ENCODE measurements around a stretch of chr20.

DNA sequence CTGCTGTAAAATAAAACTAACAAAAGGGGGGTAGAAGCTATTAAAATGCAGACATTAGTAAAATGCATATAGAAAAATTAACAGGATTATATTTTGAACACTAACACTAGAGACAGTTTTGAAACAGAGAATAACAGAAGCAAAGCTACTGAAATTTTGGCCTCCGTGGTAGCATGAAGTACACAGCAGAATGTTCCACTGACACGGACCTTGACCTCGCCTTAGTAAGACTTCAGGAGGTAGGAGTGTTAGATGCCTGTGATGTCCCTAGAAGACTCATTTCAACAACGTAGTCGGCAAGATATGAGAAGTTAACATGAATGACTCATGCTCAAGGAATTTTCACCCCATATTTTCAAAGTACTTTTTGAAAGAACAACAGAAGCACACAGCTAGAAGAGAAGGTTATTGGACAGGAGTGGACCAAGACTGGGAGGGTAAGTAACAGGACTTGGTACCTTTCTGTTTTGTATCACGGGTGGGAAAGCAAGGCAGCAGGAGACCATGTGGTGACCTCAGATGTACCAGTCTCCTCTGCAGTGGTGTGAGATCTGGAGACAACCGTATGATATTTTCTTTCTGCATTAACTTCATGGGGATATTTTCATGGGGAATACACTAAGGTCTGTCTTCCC lies 78.0 kb downstream of the DZANK1 start:
- PRO-cap, result no peak

- PRO-cap, result no peak
These were observed 14.8 kb downstream of the DZANK1 start for GRCh38 chr20:18451709-18452685.

DNA sequence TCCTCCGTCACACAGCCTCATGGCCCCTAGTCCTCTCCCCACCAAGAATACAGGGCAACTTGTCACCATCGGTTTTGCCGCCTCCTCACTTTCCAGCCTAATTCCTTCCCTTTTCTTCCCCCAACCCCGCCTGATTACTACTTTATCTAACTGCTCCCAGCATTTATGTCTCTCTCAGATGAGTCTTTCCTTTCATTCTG lies 11.9 kb upstream of the SMIM26 start:
- PRO-cap, result no peak

DNA sequence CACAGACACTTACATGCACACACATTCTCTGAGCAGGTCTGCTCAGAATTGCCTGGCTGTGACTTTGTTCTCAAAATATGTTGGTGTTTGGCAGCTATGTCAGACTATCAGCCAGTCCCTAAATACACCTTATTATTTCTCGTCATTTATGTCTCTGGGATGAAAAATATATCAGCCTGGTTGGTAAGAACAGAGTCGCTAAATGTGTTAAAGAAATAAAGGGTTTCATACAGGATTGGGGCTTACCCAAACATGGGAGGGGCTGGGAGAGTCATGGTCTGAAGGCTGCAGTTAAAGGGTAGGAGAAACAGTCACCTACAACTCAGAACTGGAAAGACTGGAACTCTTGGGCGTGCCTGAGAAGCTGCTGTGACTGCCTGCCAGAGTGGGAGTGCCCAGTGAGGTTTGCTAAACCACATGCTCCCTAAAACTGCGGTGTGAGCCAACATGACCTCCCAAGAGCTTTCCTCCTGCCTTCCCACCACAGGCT lies 165.0 kb upstream of the SLC24A3 start:
- PRO-cap, result bidirectional peak, plus-strand start at position 427 of the sequence, minus-strand start at position 330 of the sequence

DNA sequence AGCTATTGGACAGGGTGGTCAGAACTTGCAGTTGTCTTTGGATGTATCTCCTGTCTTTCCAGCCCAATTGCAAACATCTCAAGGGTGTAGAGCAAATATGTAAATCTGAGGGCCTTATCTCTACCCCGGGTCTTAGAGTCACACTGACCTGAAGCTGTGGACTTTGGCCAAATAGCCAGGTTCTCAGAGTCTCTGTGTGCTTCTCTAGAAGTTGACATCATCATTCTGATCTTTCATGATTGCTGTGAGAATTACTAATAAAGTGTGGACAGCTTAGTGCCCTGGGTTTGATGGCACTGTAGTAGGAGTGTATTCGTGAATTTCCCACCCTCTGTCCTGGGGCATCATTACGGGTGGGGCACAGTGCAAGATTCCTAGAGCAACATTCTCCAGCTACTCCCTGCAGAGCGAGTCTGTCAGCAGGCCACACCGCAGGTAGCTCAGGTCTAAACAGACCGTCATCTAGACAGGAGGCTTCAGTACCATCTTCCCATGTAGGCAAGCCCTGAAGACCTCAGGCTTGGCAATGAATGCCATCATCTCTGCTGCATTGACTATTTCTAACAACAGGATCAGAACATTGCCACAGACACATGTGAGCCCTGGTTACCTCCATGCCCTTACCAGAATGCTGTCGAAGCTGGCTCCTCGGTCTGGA lies 71.2 kb downstream of the SLC24A3 start:
- PRO-cap, result no peak

- PRO-cap, result no peak
These were observed 116.1 kb downstream of the SLC24A3 start for GRCh38 chr20:19328352-19329194.

DNA sequence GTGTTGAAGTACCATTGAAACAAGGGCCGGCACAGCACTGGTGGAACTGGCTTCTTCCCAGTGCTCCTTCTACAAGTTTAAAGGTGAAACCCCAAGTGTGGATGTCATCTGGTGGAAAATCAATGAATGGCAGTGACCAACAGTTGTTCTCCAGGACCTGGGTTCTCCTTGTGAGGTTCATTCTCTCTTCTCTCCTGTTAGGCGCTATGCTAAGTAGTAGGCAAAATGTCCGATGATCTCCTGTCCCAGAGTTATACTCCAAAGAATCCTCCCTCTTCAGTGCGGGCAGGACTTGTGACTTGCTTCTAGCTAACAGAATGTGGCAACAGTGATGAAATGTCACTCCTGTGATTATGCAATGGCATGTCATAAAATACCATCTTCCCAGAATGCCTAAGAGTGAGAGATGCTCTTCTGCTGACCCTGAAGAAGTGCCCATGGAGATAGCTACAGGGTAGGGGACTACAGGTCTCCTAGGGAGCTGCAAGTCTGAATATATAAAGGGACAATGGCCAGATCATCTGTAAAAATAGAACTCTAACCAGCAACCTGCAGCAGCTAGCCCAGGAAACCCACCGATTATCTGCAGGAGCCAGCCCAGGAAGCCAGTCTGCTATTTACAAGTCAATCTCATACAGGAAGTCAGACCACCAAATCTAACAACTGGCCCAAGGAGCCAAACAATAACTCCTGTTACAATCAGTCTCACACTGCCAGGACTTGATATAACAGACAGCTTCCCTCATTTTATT lies 14.7 kb upstream of the RIN2 start:
- PRO-cap, result no peak

DNA sequence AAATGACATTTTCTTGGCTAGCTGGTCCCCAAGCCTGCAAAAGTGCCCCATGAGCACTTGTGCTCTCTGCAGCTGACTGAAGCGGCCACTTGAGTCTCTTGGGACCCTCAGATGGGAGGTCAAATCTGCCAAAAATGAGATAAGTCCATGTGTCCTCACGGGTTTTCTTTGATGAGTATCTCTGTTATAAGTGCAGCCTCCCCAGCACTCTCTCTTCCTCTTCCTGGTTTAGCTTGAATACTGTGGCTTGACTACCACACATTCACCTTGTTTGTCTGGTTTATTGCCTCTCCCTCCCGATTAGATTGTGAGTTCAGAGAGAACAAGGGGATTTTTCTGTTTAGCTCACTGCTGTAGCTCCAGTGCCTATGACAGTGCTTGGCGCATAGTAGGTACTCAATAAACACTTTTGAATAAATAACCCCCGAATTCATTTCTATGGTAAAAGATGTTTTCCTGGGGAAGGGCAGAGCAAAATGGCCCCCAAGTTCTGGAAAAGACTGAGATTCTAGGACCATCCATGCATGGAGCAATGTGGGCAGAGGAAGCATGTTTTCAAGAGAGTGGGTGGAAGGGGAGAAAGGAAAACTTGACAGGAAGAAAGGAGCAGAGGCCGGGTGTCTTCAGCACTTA lies 6.9 kb upstream of the RIN2 start:
- PRO-cap, result unidirectional peak, minus-strand start at position 222 of the sequence

DNA sequence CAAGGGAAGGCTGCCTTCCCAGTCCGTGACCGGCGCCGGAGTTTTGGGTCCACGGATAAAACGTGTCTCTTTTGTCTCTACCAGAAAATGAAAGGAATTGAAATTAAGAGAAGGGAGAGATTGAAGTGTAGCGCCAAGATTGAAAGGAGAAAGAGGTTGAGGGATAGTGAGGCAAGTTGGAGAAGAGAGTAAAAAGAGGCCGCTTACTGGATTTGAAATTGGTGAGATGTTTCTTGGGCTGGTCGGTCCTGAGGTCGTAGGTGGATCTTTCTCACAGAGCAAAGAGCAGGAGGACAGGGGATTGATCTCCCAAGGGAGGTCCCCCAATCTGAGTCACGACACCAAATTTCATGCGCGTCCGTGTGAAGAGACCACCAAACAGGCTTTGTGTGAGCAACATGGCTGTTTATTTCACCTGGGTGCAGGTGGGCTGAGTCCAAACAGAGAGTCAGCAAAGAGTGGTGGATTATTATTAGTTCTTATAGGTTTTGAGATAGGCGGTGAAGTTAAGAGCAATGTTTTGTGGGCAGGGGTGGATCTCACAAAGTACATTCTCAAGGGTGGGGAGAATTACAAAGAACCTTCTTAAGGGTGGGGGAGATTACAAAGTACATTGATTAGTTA lies 1.9 kb upstream of the RIN2 start:
- PRO-cap, result no peak

DNA sequence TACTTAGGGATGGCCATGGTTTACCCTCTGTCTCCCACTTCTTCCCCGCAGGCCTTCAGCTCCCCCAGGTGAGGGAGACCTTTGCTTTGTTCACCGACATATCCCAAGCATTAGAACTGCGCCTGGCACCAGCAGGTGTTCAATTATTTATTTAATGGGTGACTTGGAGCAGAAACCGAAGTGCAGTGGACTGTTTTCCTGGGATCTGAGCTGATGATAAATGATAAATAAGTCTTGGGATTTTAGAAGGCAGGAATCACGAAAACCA lies 1.2 kb upstream of the RIN2 start:
- PRO-cap, result no peak

GRCh38 chr20:19880071-19880926 lies 122.2 kb downstream of the RIN2 start:
- PRO-cap, result bidirectional peak, plus-strand start at chr20:19880467, minus-strand start at chr20:19880338; bidirectional peak, plus-strand start at chr20:19880818, minus-strand start at chr20:19880683

DNA sequence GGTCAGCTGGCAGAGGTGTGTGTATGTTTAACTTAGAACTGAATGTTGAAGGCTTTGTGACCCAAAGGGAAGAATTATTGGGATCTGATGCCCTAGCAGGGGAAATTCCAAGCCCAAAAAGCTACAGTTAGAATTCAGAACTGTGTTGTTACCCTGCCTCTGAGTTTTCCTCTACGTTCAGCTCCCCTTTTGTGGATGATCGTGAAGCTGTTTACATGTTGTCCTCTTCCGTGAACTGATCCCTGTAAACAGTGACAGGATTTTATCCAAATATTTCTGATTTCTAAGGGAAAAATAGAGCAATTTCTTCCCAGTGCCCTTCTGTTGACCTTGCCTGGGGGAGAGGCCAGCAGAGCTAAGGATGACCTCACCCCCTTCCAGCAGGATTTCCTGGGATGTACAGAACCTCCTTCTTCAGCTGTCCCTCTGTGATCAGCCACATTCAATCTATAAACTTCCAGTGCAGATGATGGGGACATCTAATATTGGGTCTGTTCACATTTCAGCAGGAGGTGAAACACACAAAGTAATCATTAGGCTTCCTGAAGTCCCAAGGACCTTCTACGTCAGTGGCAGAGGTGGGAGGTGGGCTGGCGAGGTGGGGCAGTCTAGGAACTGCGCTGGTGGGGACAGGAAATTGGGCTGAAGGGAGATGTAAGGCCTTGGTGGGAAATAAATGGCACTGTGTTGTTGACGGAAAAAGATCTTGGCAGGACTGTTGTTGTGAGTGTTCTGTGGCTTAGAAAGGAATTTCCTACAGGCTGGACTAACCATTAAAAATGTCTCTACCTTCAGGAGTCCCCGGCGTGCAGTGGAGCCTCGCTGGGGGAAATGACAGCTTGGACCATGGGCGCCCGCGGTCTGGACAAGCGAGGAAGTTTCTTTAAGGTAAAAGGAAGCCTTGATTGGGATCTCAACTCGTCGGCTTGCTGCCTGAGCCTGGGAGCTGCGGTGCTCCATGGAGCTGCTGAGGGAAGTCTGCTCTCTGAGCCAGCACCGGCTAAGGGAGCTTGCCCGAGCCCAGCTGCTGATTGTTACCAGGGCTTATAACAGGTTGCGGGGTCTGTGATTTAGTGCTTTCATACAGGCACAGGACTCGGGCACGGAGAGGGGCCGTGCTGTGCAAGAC lies 128.0 kb upstream of the NAA20 start:
- PRO-cap, result bidirectional peak, plus-strand start at position 385 of the sequence, minus-strand start at position 166 of the sequence

GRCh38 chr20:20014614-20015178 lies 2.5 kb upstream of the NAA20 start:
- PRO-cap, result no peak

DNA sequence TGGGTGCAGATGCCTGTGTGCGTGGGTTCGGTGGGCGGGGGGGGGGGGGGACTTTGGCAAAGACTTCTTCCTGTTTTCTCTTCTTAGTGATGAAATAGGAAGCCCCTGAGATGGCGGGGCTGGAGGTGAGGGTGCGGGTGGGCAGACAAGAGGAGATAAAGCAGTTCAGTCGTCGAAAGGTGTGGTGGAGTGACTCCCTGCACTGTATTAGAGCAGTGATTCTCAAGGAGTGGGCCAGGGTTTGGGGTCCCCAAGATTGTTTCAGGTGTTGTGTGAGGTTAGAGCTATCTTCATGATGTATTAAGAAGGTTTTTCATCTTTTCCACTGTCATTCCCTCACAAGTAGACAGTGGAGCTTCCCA lies 3.8 kb downstream of the NAA20 start:
- PRO-cap, result no peak

DNA sequence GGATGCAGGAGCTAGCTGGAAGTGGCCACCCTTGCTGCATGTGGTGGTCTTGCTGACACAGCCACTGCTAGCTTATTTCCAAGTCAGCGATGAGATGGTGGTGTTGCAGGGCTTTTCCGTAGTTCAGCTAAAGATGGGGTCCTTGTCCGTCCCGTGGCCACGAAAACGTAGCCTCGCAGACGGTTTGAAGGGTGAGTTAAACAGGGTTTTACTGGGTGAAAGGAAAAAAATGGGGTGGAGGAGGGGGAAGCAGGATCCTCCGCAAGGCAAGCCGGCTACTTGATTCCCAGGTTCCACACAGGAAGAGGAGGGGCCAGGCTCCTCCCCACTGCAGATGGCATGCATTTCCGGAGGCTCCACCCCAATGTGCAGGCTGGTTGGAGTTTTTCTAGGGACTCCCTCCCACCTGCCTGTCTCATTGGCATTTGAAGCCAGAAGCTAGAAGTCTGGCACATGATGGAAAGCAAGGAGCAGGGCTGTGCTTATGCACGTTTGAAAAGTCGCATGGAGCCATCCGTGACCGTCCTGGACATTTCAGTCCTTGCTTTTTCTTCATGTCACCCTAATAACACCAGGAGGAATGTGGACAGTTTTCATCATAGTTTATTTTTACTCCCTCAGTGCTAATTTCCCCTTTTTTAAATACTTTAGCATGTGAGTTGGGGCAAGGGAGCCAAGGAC lies 100.2 kb upstream of the INSM1 start:
- PRO-cap, result no peak

- PRO-cap, result no peak
These were observed 105.7 kb downstream of the INSM1 start for GRCh38 chr20:20473251-20474325.

GRCh38 chr20:20603374-20603772 lies 109.1 kb downstream of the RALGAPA2 start:
- PRO-cap, result no peak

GRCh38 chr20:20731587-20732072 lies 19.2 kb upstream of the RALGAPA2 start:
- PRO-cap, result no peak

DNA sequence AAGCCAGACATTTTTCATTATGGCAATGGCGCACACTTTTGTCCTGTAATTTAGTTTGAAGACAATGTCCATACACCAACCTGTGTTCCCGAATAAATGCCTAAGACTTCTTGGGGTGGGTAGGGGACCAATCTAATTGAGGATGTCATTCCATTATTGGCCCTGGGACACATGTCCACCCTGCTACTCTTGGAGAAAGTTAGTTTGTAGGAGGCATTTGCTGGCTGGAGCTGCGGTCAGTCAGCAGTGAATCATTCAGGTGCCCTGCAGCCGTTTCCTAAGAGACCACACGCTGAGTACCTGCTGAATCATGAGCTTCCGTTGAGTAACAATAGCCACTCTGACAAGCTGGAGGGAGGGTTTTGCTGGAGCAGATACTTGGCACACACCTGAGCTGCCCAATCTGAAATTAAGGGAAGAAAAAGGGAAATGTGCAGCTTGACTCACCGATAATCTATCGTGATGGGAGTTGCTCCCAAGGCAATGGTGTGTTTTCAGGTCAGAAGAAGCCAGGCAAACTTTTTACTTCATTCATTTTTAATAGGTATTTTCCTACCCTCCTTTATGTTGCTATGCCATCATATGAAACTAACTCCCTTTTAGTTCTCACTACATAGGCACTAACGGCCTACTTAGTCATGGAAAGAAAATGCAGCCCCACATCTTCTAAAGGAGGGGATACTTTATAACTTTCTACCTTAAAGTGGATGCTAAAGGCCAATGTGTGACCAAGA lies 194.1 kb downstream of the FOXA2 start:
- PRO-cap, result no peak

GRCh38 chr20:22463012-22463581 lies 121.3 kb downstream of the FOXA2 start:
- PRO-cap, result no peak